Cardiac ventricle fibroblast (primary cell): ENCODE results near the gene XPR1.

- RAMPAGE, long total RNA, result no peak
Observed at GRCh38 chr1:179923103-179923545, 31.5 kb upstream of the CEP350 start.

DNA sequence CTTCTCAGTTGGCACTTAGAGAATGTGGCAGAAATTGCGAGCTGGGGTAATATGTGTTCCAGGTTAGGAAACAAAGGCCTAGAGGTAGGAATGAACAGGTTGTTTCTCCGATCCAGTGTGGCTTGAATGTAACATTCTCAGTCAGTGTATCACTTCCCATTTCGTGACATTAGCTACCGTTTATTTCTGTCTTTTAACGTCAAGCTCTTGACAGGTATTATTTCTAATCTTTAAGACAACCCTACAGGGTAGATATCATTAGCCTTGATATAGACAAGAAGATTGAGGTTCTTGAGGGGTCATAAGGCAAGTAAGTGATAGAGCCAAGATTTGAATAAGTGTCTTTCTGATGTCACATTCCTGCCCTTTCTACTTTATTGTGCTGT is 2.8 kb upstream of the CEP350 start:
- RAMPAGE, long total RNA, result no peak

- RAMPAGE, long total RNA, result no peak
Observed at GRCh38 chr1:179953880-179954232, 754 bp upstream of the CEP350 start.

DNA sequence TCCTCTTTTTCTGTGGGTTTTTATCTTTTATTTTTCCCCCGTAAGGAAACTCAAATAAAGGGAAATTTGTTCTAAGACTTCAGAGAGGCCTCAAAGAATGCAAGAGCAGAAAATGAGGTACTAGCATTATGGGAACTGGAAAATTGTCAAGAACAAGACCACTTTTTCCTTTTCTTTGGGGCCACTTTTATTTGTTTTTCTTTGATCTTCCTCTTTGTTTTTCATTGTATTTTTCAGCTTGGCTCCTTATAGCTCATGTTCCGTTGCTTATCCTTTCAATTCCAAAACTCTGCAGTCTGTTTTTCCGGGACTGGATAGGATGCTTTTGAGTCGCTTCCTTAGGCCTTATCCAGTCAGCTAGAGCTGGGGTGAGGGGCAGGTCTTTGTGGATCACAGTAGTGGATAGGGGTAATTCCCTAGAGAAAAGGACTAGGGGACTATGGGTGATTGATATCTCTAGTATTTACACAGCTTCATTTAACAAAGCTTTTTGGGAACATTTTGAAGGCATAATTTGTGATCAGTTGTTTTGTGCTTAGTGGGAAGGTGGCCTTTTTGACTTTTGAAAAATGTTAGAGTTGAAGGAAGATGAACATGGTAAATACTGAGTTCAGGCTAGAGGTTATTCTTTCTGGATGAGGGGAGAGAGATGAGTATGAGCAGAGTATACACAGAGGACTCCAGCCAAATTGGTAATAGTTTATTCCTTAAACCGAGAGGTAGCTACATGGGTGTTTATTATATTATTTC is 22.4 kb downstream of the CEP350 start:
- RAMPAGE, long total RNA, result no peak

GRCh38 chr1:180005968-180006758 is 51.6 kb downstream of the CEP350 start:
- RAMPAGE, long total RNA, result no peak

DNA sequence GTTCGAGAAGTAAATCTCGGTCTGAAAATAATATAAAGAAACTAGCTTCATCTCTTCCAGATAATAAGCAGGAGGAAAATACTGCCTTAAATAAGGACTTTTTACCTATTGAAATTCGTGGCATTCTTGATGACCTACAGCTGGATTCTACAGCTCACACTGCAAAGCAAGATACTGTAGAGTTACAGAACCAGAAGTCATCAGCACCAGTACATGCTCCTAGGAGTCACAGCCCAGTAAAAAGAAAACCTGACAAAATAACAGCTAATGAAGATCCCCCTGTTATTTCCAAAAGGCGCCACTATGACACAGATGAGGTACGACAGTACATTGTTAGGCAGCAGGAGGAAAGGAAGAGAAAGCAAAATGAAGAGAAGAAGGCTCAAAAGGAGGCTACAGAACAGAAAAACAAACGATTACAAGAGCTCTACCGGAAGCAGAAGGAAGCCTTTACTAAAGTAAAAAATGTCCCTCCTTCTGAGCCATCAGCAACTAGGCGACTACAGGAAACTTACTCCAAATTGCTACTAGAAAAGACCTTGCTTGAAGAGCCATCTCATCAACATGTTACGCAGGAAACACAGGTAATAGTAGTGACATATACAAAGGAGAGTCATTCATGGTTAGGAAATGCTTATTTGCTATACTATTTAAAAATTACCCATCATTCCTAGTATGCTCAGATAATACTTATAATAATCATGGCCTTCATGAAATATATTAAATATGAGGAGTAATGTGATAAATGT is 59.5 kb downstream of the CEP350 start:
- RAMPAGE, long total RNA, result no peak

DNA sequence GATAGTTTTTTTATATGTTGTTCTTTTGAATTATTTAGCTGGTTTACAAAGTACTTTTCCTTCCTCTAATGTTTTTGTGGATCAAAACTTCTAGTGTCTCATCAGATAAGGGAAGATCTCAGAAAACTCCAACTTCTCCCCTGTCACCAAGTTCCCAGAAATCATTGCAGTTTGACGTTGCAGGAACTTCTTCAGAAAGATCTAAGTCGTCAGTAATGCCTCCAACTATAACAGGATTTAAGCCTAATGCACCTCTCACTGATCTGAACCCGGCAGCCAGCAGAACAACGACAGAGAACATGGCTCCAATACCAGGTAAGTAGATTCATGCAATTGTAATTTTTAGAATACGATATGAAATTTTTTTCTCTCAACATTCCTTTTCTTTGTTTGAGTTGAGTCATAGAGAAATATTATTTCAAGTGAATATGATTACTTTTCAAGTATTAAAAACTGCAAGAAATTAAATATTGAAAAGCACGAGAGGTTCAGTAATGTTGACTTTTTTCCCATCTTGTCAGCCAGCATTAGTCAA is 79.2 kb downstream of the CEP350 start:
- RAMPAGE, long total RNA, result no peak

GRCh38 chr1:180053648-180053972 is 99.0 kb downstream of the CEP350 start:
- RAMPAGE, long total RNA, result no peak

DNA sequence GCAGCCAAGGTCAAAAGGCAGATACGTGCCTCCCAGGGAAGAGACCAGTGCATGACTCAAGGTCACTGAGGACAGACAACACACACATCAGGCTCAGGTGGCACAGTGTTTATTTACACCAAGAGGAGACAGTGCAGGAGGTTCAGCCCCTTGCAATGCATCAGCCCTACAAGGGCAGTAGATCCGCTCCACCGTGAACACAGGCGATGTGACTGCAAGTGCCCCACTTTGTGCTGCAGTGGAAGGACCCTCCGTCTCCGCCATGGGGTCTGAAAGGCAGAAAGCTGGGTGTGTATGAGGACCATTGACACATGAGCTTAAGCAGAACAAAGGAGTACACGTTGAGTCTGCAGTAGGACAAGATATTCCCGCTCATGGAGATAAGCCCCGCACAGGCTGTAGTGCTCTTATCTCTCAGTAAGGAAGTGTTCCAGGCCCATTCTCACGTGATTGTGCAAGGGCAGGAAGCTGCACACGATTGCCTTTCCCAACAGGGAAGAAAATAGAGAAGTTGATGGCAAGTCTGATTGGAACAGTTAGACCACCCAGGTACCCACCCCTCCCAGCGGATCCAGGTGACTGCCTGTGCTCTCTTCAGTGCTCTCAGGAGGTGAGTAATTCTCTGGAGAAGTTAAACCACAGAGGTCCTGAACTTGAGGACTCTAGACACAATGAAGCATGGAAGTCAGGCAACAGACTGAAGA is 37.5 kb upstream of the QSOX1 start:
- RAMPAGE, long total RNA, result no peak

GRCh38 chr1:180131422-180132099 is 23.1 kb upstream of the QSOX1 start:
- RAMPAGE, long total RNA, result no peak

DNA sequence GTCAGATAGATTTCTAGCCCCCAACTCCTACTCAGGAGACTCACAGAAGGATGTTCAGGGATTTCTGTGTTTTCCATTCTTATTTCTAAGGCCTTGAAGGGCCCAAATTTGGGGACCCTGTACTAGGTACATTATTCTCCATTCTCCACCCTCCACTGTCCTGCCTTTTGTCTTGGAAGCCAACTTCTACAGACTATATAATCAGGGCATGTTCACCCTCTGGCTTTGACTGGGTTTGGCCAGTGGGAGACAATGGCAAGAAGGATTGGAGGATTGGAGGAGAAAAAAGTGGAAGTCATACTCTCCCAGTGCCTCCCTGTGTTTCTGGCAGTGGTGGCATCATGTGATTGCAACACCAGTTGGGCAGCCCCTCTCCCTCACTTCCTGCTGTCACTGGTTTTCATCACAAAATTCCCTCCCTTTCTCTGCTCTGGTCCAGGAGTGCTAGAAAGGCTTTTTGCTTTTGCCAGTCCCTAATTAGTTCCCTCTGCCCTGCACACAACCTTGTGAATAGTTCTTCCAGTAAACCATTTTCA is 3.8 kb upstream of the QSOX1 start:
- RAMPAGE, long total RNA, result no peak

DNA sequence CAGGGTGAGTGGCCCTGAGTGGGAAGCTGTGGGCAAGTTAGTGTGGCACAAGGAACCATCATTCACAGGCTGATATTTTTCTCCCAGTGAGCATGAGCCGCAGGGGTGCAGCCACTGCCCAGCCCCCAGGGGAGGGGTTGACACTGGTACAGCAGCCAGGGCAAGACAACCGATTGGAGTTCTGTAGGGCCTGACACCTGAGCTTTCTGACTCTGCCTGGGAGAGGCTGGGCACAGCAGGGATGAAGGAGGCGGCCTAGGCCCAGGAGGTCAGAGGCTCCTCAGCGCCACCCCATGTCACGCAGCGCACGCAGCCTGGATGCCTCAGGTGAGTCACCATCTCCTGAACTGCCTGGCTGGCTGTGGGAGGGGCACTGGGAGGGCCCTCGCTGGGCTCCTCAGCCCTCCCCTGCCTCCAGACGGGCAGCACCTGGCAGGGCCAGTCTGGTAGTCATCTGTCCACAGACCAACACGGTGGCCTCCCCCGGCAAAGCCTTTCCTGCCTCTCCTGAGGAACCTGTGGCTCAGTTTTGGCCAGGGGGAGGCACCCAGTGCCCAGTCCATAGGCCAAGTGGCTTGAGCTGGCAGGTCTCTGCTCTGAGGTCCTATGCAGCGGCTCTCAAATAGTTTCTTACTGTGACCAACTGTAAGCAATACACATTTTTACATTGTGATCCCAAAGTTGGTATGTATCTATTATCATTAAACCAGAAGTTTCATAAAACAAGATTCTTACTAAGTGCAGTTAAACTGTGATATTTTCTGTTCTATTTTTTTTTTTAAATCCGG is 13.4 kb downstream of the QSOX1 start:
- RAMPAGE, long total RNA, result no peak

DNA sequence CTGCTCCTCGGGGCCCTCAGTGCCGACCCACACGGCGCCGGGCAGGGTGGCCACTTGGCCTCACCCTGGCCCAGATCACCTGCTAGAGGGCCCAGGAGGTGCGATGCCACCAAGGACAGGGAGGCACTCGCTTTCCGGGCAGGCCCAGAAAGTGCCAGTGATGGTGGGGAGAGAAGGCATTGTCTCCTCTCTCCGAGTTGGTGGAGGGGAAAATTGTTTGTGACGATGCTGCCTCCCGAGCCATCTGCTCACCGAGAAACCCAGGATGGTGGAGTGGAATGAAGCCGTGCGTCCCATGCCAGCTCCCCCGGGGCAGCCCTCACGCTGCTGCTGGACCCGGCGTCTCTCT is 28.2 kb downstream of the QSOX1 start:
- RAMPAGE, long total RNA, result no peak

DNA sequence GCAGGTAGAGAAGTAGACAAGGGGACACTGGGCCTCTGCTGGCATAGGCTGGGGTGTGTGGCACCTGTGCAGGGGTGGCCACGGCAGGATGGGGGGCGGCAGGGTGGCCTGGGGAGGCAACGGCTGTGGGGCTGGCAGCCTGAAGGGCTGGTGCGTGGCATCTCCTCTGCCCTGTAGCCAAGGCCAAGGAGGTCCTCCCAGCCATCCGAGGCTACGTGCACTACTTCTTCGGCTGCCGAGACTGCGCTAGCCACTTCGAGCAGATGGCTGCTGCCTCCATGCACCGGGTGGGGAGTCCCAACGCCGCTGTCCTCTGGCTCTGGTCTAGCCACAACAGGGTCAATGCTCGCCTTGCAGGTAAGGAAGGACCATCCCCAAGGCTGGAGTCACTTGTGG is 36.0 kb upstream of the LHX4 start:
- RAMPAGE, long total RNA, result no peak

DNA sequence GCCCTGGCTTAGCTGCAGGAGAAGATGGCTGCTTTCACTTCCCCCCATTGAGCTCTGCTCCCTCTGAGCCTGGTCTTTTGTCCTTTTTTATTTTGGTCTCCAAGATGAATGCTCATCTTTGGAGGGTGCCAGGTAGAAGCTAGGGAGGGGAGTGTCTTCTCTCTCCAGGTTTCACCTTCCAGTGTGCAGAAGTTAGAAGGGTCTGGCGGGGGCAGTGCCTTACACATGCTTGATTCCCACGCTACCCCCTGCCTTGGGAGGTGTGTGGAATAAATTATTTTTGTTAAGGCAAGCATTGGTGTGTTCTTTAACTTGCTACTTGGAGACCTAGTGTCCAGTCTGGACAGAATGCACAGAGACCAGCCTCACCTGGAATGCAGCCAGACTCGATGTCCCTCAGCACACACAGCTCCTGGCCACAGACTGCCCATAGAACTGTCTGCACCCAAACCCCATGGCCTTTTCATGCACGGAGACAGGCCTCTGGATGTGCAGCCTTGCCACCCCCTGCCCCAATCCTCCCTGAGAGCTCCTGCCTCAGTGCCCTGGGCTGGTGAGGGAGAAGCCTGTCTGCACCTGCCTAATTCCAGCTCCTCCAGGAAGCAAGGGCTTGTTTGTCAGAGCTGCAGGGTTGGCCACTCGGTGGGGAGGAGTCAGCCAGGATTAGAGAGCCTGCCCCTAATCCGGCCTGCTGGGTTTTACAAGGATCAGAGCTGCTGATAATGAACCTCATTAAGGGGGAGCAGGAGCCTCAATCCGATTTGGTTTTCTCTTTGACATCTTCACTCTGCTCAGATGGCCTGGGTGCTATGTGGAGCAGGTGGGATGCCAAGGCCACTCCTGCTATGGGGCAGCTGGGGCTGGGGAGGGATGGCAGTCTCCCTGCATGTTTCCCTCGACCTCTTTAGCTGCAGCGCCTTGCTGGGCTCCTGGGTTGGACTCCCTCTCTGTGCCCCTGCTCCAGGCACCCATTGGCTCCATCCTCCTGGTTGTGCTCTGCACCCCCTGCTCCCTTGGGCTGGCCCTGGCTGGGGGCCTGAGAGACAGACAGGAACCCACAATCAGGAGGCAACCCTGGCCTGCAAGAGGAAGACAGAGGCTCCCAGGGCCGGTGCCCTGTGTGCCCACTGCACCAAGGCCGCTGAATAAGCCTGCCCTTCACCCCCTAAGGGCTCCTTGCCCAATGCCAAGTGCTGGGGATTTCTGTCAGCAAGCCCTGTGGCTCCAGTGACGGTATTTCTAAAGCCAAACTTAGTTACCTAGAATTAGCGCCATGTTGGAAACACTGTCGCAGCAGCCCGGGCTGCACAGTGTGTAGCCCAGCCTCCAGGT is 31.9 kb upstream of the LHX4 start:
- RAMPAGE, long total RNA, result no peak

DNA sequence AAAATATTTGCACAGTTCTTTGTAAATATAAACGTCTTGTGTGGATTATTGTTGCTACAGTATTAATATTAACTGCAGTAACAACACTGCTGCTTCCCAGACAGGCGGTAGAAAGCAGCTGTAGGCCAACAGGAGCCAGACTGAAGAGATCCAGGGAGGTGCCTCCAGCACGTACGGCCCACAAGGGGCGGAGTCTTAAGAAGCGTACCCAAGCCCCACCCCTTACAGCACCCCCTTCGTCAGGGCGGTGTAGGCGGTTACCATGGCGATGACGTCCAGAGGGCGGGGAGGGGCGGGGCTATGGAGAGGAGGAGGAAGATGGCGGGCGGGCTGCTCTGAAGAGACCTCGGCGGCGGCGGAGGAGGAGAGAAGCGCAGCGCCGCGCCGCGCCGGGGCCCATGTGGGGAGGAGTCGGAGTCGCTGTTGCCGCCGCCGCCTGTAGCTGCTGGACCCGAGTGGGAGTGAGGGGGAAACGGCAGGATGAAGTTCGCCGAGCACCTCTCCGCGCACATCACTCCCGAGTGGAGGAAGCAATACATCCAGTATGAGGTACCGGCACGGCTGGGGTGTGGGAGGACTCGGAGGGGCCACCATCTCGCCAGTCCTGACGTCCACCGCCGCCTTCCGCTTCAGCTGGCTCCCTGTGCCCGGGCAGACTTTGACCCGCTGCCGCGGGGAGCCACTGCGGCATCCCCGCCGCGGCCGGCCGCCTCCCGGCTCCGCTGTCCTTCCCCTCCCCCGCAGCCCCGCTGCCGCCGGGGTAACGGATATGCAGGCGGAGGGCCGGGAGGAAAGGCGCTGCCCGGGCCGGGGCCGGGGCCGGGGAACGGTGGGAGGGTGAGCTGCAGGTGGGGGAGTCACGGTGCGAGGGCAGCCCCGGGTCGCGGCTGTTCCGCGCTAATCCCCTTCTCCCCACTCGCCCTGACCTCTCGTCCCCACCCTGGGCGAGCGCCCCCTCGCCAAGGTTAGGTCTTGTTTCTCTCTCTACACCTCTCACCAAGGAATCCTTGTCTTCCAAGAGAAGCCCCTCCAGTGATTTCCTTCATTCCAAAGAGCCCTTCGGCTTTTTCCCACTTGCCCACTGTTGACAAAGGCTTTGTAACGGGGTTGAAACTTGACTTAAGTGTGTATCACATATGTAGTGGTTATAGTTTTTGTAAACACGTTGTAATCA is at the start of gene XPR1:
Gene XPR1, plus strand, starts transcription at position 301 of the 1,174 bp plus-strand sequence.
- RAMPAGE, long total RNA, result start-site peak on the plus strand centred at position 299 of the sequence, 16 bp wide, 118 and 16 reads in 2 replicates

DNA sequence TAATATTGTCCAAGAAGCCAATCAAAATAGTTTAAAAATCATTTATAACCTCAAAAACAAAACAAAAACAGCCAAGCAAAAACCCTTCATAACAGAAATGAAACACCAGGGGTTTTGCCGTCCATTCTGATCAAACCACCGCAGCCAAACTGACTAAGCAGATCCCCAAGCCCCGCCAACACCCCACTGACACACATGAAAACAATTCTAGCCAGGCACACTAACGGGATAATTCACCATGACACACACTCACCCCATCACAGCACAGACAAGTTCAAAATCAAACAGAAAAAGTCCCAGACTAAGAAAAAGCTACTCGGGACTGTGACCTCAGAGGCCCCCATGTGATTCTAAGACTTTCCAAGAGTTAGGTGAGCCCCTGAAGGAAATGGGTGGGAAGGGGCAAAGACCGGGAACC is 10.2 kb upstream of the IER5 start:
- RAMPAGE, long total RNA, result no peak

- RAMPAGE, long total RNA, result no peak
Observed at GRCh38 chr1:181101387-181101910, 12.9 kb downstream of the IER5 start.

DNA sequence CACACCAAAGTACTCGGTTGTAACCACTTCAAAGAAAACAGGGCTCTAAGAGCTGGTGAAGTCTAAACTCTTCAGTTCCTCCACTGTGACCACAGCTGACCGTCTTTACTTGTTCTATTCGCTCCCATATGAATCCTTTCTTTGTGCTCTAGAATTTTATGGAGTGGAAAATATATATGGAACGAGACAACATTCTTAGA is 15.6 kb downstream of the IER5 start:
- RAMPAGE, long total RNA, result no peak

DNA sequence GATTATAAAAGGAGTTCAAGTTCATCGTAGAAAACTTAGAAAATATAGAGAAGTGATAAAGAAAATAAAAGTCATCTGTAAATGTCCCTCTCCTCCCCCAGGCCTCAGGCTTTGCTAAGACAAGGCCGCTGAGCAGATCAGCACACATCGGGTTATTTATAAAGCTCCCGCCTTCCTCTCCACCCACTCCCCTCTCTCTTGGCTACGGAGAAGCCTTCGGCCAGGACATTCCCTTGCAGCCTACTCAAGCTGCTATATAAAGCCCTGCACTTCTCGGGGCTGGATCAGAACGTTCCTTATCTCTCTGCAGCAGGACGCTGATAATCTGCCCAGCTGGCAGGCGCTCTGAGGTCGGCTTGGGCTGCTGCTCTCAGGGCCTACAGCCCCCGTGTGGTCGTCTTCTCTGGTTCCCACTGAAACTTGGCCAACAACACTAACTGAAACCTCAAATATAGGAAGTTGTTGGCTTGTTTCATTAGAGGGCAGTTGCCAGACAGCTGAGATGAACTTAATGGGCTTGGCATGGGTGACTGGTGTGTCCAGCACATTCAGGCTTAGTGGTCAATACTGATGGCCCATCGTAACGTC is 64.4 kb downstream of the IER5 start:
- RAMPAGE, long total RNA, result no peak